Breast epithelium (tissue), 2 donors: Measurements from ENCODE around the genes DHX36 and KCNAB1.

DNA sequence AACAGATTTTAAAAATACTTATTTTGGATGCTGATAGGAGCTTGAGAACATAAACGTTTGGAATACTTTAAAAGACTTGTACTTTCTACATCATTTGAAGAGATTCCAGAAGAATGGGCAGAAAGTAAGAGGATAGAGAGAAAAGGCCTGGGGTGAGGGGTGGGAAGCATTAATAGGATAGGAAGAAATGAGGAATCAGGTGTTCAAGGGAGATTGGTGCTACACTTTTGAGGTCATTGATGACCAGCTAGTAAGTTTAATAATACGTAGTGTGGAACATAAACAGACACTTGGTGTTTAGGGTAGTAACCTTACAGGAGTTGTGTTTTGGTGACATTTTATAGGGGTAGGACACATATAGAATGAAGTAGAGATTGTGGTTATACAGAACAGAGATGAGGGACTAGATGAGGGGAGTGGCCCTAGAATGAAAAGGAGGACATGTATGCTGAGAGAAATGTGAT, 7.8 kb downstream of the MBNL1 start:
- PRO-cap = no peak
- RAMPAGE, long total RNA, 2 experiments = no peak in any of the 2 experiments

DNA sequence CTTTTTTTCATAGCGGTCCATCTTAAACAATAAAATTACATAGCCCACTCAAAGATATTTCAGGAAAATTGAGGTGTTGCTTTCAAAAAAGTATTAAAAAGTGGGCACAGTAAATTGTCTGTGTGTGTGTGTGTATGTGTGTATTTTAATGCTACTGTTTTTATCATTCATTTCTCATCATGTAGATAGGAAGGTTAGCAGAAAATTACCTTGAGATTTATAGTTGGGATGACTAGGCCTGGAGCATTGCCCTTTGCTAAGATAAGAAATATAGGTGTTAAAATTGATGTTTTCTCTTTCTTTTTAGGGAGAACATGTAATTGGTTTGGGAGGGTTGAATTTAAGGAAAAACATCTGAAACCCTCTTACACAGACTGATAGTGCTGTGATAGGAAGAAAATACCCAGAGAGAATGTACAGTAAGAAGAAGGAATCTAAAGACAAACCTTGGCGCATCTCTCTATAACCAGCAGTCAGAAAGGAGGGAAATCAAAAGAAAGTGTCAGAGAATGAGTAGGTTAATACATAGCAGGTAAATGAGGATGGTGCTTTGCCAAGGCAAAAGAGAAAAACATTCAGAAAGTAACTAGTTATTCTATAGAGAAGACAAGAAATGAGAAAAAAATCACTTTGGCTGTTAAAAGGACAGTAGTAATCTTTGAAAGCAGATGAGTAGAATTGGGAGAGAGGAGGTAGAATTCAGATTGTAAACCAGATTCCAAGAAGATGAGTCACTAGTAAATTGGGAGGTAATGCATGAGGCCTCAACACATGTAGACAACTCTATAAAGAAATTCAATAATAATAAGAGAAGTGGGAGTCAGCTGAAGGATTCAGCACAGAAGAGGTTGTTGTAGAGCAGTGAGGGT, 81.1 kb downstream of the MBNL1 start:
- PRO-cap = no peak
- RAMPAGE, long total RNA, 2 experiments = no peak in any of the 2 experiments

DNA sequence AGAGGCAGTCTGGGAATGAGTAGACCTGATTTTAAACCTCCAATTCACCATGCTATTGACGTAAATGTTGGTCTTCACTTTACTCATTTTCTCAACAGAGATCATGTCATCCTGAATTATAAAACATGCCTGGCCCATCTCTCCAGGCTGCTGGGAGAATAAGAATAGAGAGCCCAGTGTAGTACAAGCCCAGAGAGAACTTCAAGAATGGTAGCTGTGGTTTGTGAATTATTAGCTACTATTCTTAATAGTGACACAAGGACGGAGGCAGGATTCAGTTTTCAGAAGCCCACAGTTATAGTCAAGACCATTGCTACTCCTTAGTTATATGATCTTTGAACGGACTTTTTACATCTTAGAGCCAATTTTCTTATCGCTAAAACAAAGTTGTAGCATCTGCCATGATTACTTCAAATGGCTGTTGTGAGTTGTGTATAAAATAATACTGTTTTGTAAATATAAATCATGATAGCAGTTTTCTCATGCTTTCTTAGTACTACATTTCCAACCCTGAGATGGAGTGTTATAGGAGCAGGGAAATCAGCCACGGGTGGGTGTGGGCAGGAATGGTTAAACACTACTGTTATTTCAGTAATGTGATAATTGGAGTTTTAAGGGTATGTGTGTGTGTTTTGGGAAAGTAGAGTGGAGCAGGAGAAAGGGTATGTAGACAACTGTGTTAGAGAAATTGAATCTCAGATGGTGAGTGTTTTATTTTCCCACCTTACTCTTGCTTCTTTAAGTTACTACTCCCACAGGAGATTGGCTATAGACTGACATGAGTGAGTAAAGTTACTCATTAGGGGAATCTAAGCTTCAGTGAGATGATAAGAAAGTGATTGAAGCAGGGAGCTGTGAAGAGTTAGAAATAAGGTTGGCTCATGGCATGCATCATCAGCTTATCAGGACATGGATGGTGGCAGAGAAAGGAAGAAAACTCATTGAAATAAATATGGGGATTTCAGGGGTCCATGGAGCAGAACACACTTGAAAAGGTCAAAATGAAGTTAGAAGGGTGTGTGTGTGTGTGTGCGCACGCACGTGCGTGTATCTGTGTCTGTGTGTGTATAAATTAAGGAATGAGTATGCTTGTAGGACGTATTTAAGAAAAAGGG, 88.6 kb downstream of the MBNL1 start:
- PRO-cap = no peak
- RAMPAGE, long total RNA, 2 experiments = no peak in any of the 2 experiments

- PRO-cap = no peak
- RAMPAGE, long total RNA, 2 experiments = no peak in any of the 2 experiments
These were observed 391.3 kb downstream of the RAP2B start for GRCh38 chr3:153553123-153553850.

DNA sequence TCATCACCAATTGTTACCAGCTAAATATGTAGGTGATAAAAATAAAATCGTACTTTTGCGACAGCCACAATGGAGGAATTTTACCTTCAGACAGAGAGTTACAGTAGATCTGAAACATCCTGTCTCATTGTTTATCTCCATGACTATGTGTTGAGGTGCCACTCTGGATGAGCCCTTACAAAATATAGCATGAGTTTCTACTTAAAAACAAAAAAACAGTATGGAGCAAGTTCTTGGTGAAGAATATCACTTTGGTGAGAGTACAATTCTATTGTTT, 462.6 kb downstream of the RAP2B start:
- PRO-cap = no peak
- RAMPAGE, long total RNA, 2 experiments = no peak in any of the 2 experiments

GRCh38 chr3:153979831-153980604, 141.2 kb upstream of the ARHGEF26 start:
- PRO-cap = no peak
- RAMPAGE, long total RNA, 2 experiments = no peak in any of the 2 experiments

- PRO-cap = no peak
- RAMPAGE, long total RNA, 2 experiments = no peak in any of the 2 experiments
These were observed 31.8 kb upstream of the ARHGEF26 start for GRCh38 chr3:154089322-154089879.

DNA sequence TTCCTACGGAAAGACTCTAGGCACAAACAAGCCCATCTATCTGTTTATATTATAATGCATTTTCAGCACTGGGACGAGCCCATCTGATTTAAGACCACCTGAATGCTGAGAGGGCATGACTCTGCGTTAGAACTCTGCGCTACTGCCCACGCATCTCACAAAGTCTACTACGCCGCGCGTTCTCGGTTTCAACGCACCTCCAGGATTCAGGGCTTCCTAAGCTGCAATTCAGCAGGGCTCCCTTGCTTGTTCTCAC, 387 bp upstream of the ARHGEF26 start:
- PRO-cap = no peak
- RAMPAGE, long total RNA, 2 experiments = no peak in any of the 2 experiments

DNA sequence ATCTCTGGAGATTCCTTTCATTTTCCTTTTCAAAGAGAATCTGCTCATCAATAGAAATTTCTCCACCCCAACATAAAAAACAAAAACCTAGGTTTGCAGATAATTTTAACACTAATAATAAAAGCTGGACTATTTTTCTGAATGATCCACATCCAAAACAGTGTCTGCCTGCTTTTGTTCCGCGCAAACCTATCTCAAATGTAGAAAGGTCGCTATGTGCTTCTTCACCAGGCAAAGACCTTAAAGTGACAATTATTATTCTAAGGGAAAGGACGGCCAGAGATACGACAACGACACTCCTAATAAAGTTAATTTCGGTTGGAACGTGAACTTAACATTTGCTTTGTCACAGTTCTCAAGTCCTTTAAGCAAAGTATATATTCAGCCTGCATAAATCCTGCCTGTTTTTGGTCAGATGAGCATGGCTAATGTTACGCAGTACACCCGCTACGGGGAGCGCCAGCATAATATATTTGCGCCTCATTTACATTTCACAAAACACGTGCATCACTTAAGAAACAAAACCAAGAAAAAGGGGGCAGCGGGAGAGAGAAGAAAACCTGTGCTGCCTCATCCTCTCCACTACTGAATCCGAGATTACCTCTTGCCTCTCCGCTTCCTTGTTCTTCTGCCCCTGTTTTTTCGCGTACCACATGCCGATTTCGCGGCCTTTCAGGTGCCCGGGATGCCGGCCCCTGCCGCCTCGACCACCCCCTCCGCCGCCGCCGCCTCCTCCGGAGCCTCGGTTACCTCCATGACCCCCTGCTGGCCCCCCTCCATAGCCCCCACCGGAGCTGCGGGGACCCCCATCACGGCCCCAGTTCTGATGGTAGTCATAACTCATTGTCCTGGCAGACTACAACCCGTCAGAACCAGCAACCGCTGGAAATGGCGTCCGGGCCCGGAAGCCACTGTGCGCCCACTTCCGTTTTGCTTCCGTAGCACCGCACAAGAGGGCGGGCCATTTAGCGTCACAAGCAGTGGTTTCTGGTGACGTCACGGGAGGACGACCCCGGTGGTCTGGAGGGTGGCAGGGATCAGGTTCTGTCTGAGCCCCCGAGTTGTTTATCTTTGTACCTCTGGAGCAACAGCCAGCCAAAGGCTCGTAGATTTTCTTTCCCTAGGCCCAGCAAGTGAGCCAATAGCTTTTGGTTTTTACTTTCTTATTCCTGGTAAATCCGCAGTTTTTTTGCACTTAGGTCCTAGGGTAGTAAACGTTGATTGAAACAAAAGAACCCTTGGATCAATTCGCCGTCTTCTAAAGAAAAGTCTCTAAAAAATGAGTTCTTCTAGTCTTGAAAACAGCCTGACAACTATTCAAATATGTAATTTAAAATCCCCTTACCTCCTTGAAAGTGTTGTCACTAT, at the start of gene DHX36:
Gene DHX36 (minus strand): TSS at position 915 of the 1,368 bp plus-strand sequence.
- PRO-cap = bidirectional peak, plus-strand start at position 1,004 of the sequence, minus-strand start at position 890 of the sequence
- RAMPAGE, long total RNA, 2 experiments = start-site peak on the minus strand in 2 of 2 experiments, centred at positions 866 to 876 of the sequence, 61 to 431 reads per replicate

- PRO-cap = no peak
- RAMPAGE, long total RNA, 2 experiments = no peak in any of the 2 experiments
These were observed 61.0 kb downstream of the STRIT1 start for GRCh38 chr3:155232397-155232936.

GRCh38 chr3:155282489-155283263, 10.8 kb downstream of the STRIT1 start:
- PRO-cap = no peak
- RAMPAGE, long total RNA, 2 experiments = no peak in any of the 2 experiments

DNA sequence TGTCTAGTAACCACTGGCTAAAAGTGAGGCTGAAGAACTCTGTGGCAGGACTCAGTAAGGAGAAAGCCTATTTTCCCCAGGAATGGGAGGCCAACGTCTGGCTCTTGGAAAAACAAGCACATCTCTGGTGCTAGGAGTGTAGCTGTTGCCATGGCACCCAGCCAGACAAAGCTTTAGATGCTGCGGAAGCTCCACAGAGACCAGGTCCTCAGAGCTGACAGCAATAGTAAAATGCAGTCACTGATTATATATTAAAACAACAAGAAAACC, 124.9 kb upstream of the STRIT1 start:
- PRO-cap = no peak
- RAMPAGE, long total RNA, 2 experiments = no peak in any of the 2 experiments

GRCh38 chr3:155512064-155512567, 218.6 kb upstream of the STRIT1 start:
- PRO-cap = no peak
- RAMPAGE, long total RNA, 2 experiments = no peak in any of the 2 experiments

GRCh38 chr3:155912801-155913104, 42.3 kb downstream of the GMPS start:
- PRO-cap = no peak
- RAMPAGE, long total RNA, 2 experiments = no peak in any of the 2 experiments

- PRO-cap = no peak
- RAMPAGE, long total RNA, 2 experiments = no peak in any of the 2 experiments
These were observed at the start of gene KCNAB1 for GRCh38 chr3:156120333-156120964. TSS of gene KCNAB1 (plus strand) at chr3:156120578.

DNA sequence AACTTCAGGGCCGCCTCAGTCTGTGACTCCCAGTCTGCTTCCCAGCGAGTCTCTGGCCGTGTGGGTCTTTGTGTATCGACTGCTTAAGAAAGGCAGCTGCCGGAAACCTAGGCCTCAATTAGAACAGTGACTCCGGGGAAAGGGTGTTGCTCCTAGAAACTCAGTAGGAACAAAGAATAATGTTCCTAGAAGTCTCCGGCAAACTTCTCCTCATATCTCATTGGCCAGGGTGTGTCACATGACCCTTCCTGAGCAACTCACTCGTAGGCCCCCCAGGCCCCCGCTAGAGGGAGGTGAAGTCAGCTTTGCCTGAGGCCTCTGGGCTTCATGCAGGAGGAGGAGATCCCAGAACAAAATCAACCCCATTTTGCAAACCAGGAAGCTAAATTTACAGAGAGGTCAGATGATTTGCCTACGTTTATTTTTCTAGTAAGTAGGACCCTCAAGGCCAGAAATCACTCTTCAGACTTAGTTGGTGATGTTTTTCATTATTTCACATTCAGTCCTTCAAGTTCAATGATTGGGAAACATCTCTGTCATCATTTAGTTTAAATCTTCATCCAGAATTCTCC, 99.1 kb downstream of the SSR3 start:
- PRO-cap = no peak
- RAMPAGE, long total RNA, 2 experiments = no peak in any of the 2 experiments

DNA sequence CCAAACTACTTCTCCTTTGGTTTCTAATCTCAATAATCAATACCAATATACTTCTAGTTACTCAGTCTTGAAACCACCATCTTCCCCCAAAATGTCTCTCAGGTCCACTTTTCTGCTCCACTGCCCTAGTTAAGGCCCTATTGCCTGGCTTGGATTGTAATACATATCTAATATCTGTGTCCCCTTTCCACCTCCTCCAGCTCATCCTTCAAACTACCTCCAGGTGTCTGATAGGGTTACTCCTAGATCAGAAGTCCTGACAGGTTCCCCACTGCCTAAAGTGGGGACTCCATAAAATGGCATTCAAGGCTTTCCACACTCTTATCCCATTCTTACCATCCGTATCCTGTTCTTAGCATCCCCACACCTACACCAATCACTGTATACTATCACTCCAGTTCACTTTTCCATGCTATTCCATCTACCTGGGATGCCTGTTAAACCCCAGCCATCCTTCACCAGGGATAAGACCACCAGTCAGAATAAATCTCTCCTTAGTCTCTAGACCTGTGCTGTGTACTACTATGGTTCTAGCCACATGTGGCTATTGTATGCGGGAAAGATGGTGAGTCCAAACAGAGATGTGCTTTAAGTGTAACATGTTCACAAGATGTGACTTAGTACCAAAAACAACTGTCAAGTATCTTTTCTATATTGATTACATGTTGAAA, 19.2 kb downstream of the SSR3 start:
- PRO-cap = no peak
- RAMPAGE, long total RNA, 2 experiments = no peak in any of the 2 experiments

DNA sequence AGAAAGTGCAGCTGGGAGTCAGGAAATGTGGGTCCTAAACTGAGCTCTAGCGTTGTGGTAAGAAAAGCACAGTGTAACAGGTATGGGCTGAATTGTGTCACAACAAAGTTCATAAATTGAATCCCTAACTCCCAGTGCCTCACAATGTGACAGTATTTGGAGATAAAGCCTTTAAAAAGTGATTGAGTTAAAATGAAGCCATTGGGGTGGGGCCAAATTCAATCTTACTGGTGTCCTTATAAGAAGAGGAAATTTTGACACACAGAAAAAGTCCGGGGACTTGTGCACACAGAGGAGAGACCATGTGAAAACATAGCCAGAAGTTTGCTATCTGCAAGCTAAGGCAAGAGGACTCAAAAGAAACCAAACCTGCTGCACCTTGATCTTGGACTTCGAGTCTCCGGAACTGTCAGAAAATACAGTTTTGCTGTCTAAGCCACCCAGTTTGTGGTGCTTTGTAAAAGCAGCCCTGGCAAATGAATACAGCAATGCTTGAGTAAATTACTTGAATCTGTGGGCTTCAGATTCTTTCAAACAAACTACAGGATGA, 53.6 kb upstream of the SSR3 start:
- PRO-cap = no peak
- RAMPAGE, long total RNA, 2 experiments = no peak in any of the 2 experiments

DNA sequence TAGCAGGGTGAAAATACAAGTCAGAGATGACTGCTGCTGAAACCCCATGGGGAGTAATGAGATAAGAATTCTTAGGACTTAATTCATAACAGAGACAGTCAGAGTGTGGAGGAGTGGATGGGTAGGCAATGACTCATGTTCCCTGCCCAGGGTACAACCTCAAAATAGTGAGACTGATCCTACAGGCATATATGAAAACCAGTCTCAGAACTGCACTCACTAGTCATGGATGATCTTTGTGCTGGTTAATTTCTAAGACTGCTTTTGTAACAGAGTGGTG, 38.0 kb upstream of the LEKR1 start:
- PRO-cap = no peak
- RAMPAGE, long total RNA, 2 experiments = no peak in any of the 2 experiments

GRCh38 chr3:156809784-156810621, 16.1 kb upstream of the LEKR1 start:
- PRO-cap = no peak
- RAMPAGE, long total RNA, 2 experiments = no peak in any of the 2 experiments